Endometrial microvascular endothelial cells (primary cell): ENCODE measurements around a stretch of chr14.

DNA sequence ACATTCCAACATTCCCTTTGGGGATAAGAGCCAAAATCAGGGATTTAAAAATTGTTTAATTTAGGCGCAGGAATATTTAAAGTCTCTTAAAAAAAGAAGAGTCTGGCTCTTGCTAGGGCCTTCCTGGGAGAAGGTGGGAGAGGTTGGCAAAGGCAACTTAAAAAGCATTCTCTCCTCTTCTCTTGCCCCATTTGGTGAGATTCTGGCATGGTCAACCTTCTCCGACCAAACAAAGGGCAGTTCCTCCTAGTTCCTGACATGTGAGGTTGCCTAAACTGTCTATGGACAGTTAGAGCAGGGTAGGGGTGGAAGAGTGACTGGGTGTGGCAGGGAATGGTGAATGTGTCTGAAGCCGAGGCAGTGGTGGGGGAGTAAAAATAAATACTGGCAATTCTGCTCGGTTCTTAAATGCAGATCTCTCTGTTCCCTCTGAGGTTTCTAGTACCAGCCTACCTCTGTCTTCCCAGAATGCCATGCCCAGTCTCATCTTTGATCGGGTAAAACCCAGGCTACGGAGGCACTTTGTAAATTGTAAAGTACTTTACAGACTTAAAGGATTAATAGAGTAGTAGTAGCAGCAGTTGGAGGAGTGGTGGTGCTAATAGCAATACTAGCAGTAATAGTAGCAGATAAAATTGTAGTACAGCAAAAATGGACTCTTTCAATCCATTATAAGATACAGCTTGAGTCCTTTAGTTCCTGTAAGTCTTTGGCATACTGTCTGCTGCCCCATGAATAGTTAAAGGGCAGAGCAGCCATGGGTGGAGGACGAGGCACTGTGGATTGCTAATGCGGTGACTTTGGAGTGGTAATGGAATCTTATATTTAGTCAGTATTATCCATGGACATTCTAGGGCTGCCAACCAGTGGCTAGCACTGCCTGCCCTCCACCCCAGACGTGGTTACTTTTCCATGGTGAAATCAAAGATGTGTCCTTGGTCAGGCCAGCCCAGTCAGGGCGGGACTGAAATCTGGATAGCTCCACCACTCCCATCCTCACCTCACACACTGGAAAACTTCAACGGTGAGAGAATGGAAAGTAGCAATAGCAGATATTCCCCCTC, 1.9 kb downstream of the TTC9 start:
- RAMPAGE, long total RNA = no peak

GRCh38 chr14:70665994-70666749, 24.5 kb downstream of the TTC9 start:
- RAMPAGE, long total RNA = no peak

- RAMPAGE, long total RNA = no peak
Observed at GRCh38 chr14:70811538-70812194, 2.4 kb upstream of the MAP3K9 start.

- RAMPAGE, long total RNA = no peak
Observed at GRCh38 chr14:70822469-70823120, 13.3 kb upstream of the MAP3K9 start.

- RAMPAGE, long total RNA = no peak
Observed at GRCh38 chr14:70909792-70910188, 2.5 kb downstream of the PCNX1 start.

- RAMPAGE, long total RNA = no peak
Observed at GRCh38 chr14:70920598-70920960, 13.3 kb downstream of the PCNX1 start.

DNA sequence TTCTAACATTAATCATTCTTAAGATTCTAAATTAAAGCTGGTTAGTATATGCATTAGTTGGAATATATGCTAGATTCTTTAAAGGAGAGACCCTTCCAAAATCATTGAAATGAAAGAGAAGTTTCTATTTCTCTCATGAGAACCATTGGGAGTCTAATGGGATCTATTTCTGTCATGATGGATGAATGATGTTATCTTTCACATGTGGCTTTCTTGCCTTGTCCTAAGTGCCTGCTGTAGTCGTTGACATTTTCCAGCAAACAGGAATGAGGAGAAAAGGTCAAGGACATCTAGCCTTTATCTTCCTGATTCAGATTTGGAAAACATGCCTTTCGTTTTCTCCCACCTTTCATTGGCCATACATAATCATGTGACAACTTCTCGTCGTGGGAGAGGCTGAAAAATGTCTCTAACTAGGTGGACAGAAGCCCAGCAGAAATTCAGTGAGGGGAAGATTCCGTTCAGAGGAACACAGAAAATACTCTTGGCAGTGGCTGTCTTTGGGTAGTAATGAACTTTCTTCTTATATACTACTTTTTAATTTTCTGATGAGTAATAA, 94.5 kb downstream of the PCNX1 start:
- RAMPAGE, long total RNA = no peak

DNA sequence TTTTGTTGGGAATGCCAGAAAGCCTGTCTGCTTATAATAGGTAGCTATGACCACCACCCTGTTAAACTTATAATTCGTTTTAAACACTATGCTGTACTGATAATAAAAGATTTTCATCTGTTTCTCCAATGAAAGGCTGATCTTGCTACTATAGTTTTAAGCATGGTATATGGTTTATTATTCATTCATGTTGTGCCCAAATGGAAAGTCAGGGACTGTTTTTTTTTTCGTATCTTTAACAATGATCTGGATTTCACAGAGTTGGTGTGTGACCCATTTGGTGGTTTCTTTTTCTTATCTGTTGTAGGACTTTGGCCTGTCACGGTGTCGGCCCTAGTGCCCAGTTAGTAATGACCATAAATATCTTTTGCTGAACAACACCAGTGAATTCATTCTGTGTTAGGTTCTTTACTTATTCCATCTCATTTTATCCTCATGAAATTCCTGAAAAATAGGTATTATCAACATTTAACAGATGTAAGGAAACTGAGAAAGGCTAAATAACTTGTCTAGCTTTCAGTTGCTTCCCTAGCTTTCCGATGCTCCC, 19.8 kb downstream of the SIPA1L1 start:
- RAMPAGE, long total RNA = no peak

DNA sequence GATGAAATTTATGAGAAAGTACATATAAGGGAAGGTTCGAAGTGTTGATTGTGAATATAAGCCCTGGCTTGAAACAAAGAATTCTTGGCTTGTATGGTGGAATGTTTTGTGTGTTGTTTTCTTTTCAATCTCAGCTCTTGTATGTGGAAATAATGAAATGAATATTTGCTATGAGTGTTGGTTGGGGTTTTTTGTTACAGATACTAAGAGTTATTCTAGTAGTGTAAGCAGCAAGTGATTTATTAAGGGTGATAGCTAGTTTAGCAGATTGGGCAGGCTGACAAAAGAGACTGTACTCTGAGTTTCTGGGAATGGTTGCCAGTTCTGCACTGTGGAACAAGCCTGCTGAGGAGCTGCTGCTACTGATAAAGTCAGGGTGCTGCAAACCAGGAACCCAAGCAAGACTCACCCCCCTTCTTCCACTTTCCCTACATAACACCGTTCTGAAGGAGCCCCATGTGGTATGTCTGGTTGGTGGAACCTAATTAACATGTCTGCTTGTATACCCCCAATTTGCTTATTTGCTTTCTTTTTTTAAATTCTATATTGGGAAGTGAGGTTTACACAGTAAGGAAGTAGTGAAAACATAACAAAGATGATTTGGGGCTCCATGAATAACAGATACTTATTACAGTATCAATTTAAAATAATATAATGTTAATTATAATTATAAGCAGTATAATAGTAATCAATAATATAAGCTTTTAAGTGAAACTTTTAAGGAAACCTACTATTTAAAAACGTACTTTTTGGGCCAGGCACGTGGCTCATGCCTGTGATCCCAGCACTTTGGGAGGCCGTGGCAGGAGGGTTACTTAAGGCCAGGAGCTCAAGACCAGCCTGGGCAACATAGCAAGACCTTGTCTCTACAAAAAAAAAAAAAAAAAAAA, 35.7 kb downstream of the SIPA1L1 start:
- RAMPAGE, long total RNA = no peak

DNA sequence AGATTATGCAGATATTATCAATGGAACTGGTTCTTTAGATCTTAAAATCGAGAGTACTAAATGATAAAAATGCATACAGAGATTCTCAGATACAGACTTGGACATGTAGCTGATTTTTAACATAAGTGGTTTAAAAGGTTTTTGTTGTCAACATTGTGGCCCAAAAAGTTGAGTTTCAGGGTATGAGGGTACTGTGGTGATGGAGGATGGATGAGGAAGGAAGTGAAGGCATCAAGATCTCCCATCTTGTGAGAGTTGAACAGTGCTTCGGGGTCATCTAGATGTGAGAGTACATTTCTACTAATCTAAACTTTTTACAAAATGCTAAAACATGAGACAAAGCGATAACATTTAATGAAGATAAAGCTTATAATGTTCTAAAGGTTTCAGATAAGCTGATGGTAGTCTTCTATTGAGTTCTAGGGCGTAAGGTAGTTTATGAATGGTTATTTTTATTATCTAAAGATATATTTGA, 39.6 kb downstream of the SIPA1L1 start:
- RAMPAGE, long total RNA = no peak

DNA sequence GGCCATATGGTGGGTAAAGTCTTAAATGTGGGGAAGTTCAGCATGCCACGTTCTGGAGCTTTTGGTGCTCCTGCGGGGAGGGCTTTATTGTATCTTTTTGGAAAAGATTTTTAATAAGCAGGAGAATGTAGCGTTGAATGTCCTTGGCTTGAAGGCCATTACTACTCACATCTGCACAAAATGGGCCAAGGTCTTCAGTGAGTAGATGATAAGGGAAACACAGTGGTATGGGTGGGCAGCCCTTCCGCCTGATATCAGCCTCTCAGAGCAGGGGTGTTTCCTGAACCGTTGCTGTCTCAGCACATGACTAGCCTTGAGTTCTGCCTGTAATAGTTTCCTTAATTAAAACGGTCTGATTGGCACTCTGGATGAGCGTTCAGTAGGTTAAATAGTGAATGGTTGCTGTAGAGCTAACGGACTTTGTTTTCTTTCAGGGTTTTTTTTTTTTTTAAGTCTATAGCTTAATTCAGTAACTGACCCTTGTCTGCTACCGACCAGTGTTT, 98.6 kb downstream of the SIPA1L1 start:
- RAMPAGE, long total RNA = no peak

- RAMPAGE, long total RNA = no peak
Observed at GRCh38 chr14:71932865-71933736, 872 bp downstream of the RGS6 start.

- RAMPAGE, long total RNA = no peak
Observed at GRCh38 chr14:72559670-72560097, 334.2 kb downstream of the DPF3 start.

DNA sequence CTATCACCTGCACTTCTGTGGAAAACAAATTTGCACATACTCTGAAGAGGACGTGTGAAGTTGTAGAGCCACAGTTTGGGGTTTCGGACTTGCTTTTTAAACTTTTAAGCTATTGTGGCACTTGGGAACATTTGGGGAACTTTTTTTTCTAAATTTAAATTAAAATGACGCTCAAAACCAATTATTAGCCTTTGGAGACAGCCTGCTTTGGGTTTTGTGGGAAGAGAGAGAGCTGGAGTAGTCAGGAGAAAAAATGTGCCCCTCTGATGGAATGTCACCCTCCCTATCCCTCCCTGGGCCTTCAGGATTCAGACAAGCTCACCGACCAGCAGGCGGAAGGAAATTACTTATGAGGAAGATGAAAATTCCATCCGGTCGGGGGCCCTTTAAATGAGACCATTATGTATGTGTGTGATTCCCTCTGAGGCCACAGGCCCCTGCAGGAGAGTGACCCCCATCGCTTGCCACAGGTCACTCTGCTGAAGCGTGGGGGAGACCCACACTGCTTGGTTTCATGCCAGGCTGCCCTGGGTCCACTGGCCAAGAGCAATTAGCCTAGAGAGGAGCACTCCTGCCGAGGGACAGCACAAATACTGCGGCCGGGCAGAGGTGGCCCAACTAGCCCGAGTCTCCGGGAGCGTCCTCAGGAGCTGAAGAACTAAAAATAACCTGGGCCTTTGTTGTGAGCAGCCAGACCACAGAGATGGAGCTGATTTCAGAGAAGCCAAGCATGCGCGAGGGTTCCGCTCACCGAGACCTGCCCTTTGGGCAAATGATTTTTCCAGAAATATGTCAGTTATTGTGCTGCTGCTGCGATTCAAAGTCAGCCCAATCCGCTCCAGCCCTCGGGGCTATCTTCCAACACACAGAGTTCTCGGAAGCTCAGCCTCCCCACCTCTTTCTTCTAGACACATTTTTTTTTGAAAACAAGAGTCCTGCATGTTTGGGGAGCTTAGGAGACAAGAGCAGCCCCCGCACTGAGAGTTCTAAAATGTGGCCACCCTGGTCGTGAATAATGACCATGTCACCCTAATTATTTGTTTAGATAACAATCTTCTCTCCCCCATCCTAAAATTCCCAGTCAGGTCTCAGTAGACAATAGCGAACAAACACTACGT, 276.4 kb downstream of the DPF3 start:
- RAMPAGE, long total RNA = no peak

- RAMPAGE, long total RNA = start-site peak on the plus strand at chr14:72665553-72665677, 185 and 29 reads in 2 replicates
Observed at GRCh38 chr14:72665381-72665837, 228.5 kb downstream of the DPF3 start.

- RAMPAGE, long total RNA = no peak
Observed at GRCh38 chr14:72924376-72924736, 1.9 kb upstream of the DCAF4 start.

- RAMPAGE, long total RNA = no peak
Observed at GRCh38 chr14:73162126-73162879, 26.0 kb downstream of the PSEN1 start.

DNA sequence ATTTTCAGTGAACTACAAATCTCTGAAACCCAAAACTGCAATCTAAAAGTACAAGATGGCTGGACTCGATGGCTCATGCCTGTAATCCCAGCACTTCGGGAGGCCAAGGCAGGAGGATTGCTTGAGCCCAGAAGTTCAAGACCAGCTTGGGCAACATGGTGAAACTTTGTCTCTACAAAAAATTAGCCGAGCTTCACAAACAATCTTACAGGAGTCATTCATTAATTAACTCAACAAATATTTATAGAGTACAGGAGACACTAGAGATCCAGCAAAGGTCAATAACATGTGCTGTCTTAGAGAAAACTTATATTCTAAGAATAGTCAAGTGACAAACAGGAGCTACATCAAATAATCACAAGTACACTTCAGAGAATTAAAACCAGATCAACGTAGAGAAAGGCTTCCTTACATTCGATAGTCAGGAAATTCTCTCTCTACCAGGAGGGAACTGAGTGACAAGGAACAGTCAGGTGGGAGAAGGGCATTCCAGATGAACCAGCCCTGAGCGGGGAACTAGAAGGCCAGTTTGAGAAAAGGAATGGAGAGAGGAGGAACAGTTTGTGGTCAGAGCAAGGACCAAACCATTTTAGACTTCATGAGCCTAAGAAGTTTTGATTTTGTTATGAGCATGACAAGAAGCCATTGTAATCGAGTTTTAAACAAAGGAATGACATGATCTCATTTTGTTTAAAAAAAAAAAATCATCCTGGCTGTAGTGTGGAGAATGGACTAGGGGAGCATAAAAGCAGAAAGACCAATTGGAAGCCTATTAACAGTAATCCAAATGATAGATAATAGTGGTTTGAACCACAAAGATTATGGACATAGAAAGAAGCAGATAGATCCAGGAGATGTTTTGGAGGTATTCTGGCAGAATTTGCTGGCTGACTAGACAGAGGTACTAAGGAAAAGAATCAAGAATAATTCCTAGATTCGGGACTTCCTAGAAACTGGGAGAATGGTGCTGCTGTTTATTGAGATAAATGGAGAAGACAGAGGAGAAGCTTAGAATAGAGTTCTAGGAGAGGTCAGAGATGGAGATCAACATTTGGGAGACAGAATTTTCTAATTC, 27.3 kb downstream of the PSEN1 start:
- RAMPAGE, long total RNA = no peak

- RAMPAGE, long total RNA = no peak
Observed at GRCh38 chr14:73241478-73241931, 4.2 kb downstream of the PAPLN start.

GRCh38 chr14:73458652-73458733, 147 bp upstream of the NUMB start:
- RAMPAGE, long total RNA = no peak